Lower leg skin (tissue), 2 donors: ENCODE measurements around the gene CD82.

DNA sequence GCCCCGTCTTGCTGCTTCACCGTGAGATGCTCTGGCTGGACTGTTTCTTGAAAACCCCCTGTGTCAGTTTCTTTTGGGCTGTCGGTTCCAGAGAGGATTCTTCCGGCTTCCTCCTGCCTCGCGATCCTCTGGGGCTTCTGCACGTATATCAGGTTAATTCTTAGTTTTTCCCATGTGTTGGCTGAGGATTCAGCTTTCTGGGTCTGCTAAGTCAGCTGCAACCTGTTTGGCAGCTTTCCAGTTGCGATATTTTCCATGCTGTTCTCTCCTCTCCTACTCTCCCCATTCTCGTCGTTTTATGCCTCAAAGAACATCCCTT, 50.6 kb upstream of the ACCSL start:
- PRO-cap = no peak
- RAMPAGE, long total RNA, 2 experiments = no peak in any of the 2 experiments

DNA sequence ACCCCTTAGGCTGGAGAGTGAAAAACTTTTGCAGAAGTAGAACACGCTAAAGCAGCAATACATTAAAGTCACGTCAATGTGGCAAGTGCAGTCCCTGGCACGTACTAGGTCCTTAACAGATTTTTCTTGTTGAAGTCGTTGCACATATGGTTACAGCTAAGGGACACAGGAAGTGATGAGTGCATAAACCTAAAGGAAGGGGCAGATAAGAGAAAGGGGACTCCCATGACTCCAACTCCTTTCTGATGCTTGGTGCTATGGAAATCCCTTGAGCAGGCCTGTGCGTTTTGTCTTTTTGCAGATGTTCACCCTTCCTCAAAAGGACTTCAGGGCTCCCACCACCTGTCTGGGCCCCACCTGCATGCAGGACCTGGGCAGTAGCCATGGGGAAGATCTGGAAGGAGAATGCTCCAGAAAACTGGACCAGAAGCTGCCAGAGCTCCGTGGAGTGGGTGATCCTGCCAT, 1.3 kb downstream of the ACCS start:
- PRO-cap = no peak
- RAMPAGE, long total RNA, 2 experiments = no peak in any of the 2 experiments

GRCh38 chr11:44316023-44316842, 6.3 kb upstream of the ALX4 start:
- PRO-cap = no peak
- RAMPAGE, long total RNA, 2 experiments = no peak in any of the 2 experiments

GRCh38 chr11:44316843-44317311, 6.9 kb upstream of the ALX4 start:
- PRO-cap = no peak
- RAMPAGE, long total RNA, 2 experiments = no peak in any of the 2 experiments

DNA sequence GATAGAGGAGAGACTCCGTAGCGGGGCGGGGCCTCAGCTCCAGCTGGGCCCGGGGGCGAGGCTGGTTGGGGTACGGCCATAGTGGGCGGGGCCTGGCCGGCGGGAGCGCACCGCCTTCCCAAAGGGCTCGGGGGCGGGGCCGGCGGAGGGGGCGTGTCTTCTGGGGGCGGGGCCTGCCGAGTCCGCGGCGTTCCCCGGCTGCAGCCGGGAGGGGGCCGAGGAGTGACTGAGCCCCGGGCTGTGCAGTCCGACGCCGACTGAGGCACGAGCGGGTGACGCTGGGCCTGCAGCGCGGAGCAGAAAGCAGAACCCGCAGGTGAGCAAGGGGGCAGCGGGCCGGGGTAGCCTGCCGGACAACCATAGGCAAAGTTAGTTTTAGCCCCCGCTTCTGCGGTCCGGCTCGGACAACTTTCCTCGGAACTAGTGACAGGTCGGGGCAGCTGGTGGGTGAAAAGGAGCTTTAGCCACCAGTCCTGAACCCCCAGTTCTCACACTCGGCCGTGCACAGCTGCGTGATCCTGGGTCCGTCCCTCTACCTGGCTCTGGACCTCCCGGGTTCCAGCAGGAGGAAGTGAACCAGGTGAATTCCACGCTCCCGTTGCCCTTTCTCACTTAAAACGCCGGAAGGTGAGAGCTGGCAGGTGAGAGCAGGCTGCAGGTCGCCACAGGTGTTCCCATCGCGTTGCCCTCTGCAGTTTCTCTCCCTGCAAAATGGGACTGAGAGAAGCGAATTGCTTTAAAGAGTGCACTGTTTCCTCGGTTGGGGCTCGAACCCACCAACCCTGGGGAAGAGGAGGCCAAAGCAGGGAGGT, at the start of gene CD82:
CD82 (plus strand) TSS at position 243 of the 812 bp plus-strand sequence.
- PRO-cap = bidirectional peak, plus-strand start at position 245 of the sequence, minus-strand start outside the sequence
- RAMPAGE, long total RNA, 2 experiments = start-site peak on the plus strand in 2 of 2 experiments, centred at positions 211 to 221 of the sequence, 489 to 684 reads per replicate

- PRO-cap = no peak
- RAMPAGE, long total RNA, 2 experiments = no peak in any of the 2 experiments
Measured at GRCh38 chr11:44596447-44596901, 31.0 kb downstream of the CD82 start.

GRCh38 chr11:44671027-44671497, 55.7 kb upstream of the TSPAN18 start:
- PRO-cap = no peak
- RAMPAGE, long total RNA, 2 experiments = no peak in any of the 2 experiments

GRCh38 chr11:44804642-44805061, 77.9 kb downstream of the TSPAN18 start:
- PRO-cap = no peak
- RAMPAGE, long total RNA, 2 experiments = no peak in any of the 2 experiments

DNA sequence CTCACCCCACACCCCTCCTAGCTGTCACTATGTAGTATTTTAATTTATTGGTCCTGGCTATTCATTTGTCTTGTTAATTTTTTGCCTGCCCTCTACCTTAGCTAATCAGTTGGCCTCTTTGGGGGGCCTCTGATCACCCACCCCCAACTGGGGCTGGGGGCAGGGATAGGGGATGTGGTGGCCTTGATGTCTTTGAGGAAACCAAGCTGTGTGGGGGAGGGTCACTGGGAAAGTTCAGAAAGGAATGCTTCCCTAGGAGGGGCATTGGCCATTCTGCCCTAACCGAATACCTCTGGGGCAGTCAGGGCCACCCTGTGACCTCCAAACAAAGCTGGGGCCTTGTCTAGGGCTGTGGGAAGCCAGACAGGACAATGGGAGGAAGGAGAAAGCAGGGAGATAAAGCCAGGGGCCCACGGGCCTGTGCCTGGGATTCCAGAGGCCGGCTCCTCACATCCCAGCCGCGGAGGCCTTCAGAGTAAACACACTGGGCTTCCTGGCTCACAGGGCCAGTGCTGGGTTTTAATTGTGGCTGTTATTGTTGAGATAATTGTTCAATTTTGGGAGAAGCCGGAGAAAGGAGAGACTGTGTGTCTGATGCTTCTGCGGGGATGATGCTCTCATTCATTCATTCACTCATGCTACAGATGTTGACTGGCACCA, 97.6 kb downstream of the TSPAN18 start:
- PRO-cap = no peak
- RAMPAGE, long total RNA, 2 experiments = no peak in any of the 2 experiments

GRCh38 chr11:44912165-44912534, 38.5 kb downstream of the TP53I11 start:
- PRO-cap = no peak
- RAMPAGE, long total RNA, 2 experiments = no peak in any of the 2 experiments

DNA sequence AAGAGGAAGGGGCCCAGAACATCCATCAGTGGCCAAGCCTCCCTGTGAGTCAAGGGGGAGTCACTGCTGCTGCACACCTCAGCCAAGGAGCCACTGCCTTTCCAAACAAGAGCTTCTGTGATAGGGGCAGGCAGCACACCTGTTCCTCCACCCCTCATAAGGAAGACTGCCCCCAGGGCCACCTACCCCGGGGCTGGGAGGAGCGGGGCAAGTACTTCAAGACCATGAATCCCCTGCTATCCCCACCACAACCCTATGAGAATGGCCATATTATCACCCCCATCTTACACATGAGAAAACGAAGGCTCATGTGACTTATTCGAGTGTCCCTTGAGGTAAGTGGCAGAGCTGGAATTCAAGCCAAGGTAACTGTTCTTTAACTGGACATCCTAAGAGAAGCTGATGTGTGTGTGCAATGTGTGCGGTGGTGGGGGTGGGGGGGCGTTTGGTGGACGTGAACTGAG, 5.6 kb downstream of the TP53I11 start:
- PRO-cap = no peak
- RAMPAGE, long total RNA, 2 experiments = no peak in any of the 2 experiments

GRCh38 chr11:45155038-45155801, 8.8 kb downstream of the PRDM11 start:
- PRO-cap = no peak
- RAMPAGE, long total RNA, 2 experiments = no peak in any of the 2 experiments

GRCh38 chr11:45280243-45280837, 5.8 kb downstream of the SYT13 start:
- PRO-cap = no peak
- RAMPAGE, long total RNA, 2 experiments = no peak in any of the 2 experiments

DNA sequence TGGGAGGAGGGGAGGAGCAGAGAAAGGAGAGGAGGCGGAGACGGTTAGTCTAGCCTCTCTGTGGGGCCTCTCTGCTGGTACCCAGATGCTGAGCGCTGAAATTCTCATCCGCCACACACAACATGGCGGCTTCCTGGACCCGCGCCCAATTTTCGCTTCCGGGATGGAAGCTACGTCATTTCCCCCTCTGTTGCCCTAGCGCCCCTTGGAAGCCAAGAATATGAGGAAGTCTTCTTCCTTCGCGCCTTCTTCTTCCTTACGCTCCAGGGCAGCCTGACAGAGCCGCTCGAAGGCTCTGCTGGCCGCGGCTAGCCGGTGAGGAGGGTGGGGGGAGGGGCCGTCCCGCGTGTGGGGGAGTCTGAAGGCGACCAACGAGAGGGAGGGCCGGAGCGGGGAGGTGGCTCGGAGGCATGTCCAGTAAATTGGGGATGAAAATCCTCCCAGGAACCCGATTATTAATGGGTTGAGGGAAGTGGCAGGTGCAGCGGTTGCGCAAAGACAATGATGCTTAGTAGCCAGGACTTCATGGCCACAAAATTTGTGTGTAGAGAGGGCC, 69.2 kb upstream of the SYT13 start:
- PRO-cap = no peak
- RAMPAGE, long total RNA, 2 experiments = no peak in any of the 2 experiments

DNA sequence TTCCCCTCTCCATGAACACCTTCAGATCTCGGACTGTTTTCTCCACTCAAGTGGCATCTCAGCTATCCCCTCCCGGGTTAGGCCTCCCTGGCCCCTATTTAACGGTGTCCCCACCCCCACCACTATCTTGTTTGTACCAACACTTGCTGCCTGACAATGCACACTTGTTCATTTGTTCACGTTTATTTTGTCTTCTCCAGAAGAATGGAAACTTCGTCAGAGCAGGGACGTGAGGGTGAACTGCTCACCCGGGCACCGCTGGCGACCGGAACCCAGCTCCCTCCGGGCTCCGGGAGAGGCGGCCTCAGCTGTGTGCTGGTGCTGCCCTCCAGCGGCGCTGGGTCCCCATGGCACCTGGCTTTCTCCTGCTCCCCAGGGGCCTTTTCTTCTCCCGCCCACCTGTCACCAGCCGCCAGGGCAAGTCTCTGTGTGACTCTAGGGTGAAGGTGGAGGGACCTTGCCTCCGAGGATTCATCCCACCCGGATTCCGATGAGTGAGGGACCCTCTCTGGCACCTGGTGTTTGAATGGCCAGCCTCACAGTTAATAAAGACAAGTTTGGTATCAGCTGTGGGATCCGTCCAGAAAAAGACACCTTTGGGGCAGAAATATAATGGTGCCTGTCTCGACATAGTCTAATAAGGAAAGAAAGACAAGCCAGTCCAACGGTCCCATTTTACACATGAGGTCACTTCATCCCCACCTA, 33.0 kb upstream of the SLC35C1 start:
- PRO-cap = unidirectional peak, minus-strand start at position 267 of the sequence
- RAMPAGE, long total RNA, 2 experiments = no peak in any of the 2 experiments

DNA sequence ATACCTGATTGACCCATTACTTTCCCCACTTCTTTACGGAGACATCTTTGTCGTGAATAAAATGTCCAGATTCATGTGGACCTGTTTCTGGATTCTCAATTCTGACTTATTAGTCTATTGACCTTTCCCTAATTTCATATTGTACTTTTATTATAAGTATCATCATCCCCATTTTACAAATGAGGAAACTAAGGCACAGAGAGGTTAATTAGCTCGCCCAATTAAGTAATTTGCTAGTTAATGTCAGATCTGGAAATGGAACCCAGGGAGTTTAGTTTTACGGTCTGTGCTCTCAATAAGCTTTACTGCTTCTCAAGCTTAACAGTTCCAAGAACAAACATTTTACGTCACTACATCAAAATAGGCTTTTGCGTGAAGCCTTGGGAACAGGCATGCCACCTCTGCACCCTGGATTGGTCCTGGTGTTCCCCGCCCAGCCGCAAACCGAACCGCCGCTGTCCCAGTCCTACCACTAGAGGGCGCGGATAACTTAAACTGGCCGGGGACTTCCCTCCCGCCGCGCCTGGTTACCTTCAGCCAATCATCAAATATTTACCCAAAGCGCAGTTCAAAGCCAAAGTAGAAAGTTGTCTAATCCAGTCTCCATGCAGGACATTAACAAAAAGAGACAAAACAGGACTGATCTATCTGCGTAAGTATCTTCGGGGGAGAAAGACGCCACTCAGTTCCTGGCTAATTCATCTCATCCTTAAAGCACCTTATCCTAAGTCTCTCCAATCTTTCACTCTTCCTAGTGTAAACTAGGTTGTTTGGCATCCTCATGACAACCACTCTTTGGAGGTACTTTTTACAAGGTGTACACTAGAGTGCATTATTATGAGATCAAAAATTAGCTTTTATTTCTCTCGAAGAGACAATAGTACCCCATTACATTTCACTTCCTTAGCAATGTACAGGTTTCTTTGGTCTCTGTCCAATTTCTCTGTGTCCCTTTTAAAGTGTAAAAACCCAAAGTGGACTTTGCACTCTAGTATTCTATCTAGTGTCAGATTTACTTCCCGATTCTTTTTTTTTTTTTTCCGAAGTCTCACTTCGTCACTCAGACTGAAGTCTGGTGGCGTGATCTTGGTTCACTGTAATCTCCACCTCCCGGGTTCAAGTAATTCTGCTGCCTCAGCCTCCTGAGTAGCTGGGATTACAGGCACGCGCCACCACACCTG, 4.1 kb upstream of the CRY2 start:
- PRO-cap = no peak
- RAMPAGE, long total RNA, 2 experiments = no peak in any of the 2 experiments

DNA sequence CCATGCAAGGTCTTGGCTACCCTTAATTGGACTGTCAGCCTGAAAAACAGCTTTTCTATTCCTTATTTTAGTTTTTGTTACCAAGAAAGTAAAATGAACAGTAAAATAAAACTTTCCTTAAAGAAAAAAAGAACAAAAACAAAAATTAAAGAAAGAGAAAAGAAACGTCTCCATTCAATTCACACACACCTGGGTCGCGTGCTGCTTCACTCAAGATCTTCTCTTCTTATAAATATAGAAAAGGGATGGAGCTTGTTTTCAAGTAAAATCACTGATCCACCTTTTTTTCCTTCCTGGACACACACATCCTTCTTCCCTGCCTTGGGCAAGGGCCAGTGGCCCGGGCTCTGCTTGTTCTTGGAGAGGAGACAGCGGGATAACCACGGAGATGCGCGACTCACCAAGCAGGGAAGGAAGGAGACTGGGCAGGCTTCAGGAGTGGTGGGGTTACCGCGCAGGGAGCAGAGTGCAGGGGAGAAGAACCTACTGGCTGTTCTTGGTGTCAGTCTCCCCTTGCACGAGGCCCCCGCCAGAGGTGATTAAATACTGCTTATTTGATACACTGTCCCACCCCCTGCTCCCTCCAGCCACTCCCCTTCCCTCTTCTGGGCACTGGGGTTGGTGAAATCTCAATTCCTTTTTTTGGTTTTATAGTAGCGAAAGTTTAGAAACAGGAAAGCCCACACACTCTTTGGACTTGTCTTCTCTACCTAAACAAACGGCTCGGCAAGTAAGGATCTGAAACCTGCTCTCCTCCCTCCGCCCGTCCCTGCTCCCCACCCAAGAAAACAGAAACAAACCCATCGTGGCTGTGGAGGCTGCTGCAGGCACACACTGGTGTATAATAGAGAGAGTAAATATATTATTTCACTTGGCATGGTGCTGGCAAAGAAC, 10.6 kb downstream of the LARGE2 start:
- PRO-cap = no peak
- RAMPAGE, long total RNA, 2 experiments = no peak in any of the 2 experiments

- PRO-cap = no peak
- RAMPAGE, long total RNA, 2 experiments = no peak in any of the 2 experiments
Measured at GRCh38 chr11:45994176-45994975, 71.9 kb downstream of the LARGE2 start.

GRCh38 chr11:46121533-46122785, 705 bp upstream of the PHF21A start:
- PRO-cap = bidirectional peak, plus-strand start at chr11:46121579, minus-strand start at chr11:46121451; bidirectional peak, plus-strand start at chr11:46121962, minus-strand start at chr11:46121765; unidirectional peak, minus-strand start at chr11:46122307
- RAMPAGE, long total RNA, 2 experiments = no peak in any of the 2 experiments

GRCh38 chr11:46267760-46268070, 9.7 kb upstream of the CREB3L1 start:
- PRO-cap = no peak
- RAMPAGE, long total RNA, 2 experiments = no peak in any of the 2 experiments